Gastroesophageal sphincter (tissue), 4 donors: ENCODE measurements around the gene TOR1B.

DNA sequence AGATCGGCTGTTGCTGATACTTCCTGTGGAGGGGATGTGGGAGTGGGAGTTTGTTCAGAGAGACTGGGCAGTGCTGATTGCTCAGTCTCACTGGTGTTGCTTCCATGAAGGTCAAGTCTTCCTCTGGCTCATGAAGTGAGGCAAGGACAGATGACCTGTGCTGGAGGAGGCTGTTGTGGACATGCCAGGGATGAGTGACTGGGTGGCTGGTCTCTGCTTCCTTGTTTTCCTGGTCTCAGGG, 1.4 kb downstream of the LRRC8A start:
- PRO-cap, result no peak
- RAMPAGE, long total RNA, 4 experiments, result no peak in any of the 4 experiments

DNA sequence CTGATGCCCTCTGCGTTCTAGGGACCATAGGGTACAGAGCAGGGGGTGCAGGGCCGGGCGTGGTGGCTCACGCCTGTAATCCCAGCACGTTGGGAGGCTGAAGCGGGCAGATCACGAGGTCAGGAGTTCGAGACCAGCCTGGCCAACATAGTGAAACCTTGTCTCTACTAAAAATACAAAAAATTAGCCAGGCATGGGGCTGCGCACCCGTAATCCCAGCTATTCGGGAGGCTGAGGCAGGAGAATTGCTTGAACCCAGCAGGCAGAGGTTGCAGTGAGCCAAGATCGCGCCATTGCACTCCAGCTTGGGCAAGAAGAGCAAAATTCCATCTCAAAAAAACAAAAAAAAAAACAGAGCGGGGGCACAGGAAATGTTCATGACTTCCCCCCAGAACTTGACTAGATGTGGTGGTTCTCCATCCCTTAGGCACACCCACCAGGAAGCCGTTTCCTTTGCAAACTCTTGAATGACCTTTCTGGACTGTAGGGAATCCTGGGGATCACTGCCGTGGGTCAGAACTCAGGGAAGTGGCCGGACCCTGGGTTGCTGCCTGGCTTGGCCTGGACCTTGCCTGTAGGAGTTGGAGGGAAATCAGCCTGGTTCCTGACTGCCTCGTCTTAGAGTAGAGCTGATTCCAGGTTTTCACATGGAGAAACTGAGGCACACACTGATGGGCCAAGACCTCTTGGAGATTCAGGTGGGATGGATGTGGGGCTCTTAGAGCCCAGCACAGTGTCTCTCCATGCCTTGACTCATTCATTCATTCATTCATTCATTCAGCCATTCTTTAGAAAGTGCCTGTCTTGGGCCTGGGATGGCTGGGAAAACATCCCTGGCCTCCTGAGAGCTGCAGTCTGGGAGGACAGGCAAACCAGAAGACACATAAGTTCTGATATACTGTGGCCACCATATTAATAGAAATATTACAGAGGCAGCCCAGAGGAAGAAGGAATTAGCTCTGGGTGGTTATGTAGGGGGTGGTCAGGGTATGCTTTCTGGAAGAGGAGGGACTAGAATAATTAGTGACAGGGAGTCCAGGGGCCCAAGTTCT, 2.0 kb downstream of the LRRC8A start:
- PRO-cap, result unidirectional peak, plus-strand start at position 343 of the sequence
- RAMPAGE, long total RNA, 4 experiments, result no peak in any of the 4 experiments

DNA sequence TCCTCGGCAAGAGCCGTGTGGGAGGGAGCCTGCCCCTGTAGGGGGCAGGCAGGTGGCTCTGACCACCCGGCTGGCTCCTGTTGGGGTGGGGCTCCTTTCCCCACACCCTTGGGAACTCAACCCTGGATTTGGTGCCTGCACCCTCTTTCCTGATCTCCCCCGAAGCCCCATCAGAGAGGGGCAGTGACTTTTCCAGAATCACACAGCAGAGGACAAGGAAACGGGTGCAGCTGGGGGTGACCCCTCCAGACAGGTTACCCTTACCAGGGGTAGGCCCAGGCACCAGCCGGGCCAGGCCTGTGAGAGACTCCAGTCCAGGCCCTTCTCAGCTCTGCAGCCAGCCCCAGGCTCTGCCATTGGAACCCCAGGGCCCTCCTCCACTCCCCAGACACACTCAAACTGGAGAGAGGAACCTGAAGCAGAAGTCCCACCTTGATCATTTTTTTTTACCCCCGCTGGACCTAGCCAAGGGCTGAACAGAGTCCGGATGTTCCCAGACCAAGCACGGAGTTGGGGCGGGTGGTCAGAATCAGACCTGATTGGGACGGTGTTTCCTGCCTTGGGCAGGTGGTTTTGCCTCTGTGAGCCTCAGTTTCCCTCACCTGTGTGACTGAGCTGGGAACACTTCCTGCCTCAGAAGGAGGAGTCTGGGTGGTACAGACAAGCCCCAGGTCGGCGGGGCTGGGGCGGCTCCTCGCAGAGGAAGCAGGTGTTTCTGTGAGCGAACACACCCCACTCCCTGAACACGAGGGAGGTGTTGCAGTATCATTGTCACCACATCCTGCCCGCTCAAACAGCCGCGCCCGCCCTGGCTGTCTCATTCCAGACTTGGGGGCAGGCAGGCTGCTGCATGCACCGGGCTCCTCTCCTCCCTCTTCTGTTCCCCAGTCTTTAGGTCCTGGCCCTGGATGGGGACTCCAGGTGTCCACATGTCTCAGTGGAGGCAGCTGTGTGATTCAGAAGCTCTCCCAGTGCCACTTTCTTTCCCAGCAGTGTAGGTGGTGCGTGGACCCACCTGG, 18.7 kb upstream of the PHYHD1 start:
- PRO-cap, result unidirectional peak, plus-strand start at position 820 of the sequence
- RAMPAGE, long total RNA, 4 experiments, result no peak in any of the 4 experiments

GRCh38 chr9:128910626-128910988, 10.2 kb upstream of the PHYHD1 start:
- PRO-cap, result no peak
- RAMPAGE, long total RNA, 4 experiments, result no peak in any of the 4 experiments

DNA sequence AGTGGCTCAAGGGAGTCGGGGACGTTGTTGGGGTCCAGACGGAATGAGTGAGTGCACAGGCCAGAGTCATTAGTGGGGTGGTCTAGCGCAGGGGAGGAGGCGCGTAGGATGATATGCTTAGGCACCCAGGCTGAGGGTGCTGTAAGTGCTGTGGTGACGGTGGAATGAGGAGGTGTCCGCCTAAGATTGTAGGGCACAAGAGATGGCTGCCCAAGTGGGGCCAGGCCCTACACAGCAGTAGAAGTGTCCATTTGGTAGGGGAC, 704 bp downstream of the MIGA2 start:
- PRO-cap, result no peak
- RAMPAGE, long total RNA, 4 experiments, result no peak in any of the 4 experiments

DNA sequence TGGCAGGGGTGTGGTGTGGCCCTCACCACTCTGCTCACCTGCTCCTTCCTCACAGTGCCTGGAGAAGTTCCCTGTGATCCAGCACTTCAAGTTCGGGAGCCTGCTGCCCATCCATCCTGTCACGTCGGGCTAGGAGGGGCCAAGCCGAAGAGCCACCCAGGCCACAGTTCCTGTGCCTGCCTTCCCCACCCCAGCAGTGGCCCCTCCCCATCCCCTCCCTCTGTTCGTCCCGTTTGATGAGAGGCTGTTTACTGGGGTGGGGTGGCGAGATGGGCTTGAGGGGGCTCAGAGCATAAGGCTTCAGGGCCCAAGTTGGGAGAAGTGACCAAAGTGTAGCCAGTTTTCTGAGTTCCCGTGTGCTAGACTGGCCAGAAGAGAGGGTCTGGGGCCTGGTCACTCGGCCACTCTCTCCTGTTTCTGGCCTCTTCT, 30.7 kb downstream of the IER5L start:
- PRO-cap, result no peak
- RAMPAGE, long total RNA, 4 experiments, result no peak in any of the 4 experiments

- PRO-cap, result no peak
- RAMPAGE, long total RNA, 4 experiments, result no peak in any of the 4 experiments
These were observed 30.3 kb upstream of the IER5L start for GRCh38 chr9:129208150-129208996.

- PRO-cap, result no peak
- RAMPAGE, long total RNA, 4 experiments, result no peak in any of the 4 experiments
These were observed 47.8 kb upstream of the IER5L start for GRCh38 chr9:129225859-129226250.

- PRO-cap, result no peak
- RAMPAGE, long total RNA, 4 experiments, result no peak in any of the 4 experiments
These were observed 49.7 kb upstream of the IER5L start for GRCh38 chr9:129227798-129228209.

- PRO-cap, result bidirectional peak, plus-strand start at chr9:129321016, minus-strand start at chr9:129320899
- RAMPAGE, long total RNA, 4 experiments, result no peak in any of the 4 experiments
These were observed 142.5 kb upstream of the IER5L start for GRCh38 chr9:129320441-129321128.

DNA sequence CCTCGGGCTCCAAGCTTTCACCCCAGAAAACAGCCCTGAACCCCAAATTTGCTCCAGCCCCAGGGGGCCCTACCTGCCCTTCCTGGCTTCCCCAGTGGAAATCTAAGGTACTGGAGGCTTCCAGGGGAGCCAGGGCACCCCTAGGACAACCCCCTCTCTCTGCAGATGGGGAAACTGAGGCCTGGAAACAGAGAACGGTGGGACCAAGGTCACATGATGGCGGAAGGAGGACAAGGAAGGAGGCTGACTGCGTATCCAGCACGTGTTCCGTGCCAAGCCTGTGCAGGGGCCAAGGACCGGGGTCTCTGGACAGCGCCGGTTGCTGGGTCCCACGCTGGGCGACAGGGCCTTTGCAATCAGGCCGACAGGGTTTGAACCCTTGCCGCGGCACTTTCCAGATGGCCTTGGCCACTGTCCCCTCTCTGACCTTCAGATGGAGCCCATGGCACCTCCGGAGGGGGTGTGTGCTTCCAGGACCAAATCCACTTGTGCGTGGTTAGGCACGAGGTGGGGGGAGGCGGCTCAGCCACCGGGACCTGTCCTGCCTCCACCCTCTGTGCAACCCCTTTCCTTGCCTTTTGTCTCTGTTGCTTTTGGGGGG, 183.1 kb downstream of the C9orf50 start:
- PRO-cap, result no peak
- RAMPAGE, long total RNA, 4 experiments, result no peak in any of the 4 experiments

- PRO-cap, result no peak
- RAMPAGE, long total RNA, 4 experiments, result no peak in any of the 4 experiments
These were observed 169.4 kb downstream of the C9orf50 start for GRCh38 chr9:129451057-129452254.

DNA sequence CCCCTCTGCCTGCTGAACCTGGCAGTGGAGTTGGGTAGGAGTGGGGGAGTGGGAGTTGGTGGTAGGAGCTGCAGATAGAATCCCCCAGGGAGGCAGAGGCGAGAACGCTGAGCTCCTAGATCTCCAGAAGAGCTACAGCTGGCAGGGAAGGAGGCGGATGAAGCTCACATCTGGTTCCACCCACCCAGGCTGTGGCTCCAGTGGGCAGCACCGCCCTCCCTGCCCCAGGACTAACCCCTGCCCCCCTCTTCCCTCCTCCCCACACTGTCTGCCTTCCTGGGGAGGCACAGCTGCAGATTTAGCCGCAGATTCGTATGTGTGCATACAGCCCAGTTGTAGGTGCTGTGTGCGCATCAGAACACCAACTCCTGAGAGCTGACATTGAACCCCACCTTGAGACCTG, 34.2 kb downstream of the C9orf50 start:
- PRO-cap, result no peak
- RAMPAGE, long total RNA, 4 experiments, result no peak in any of the 4 experiments

DNA sequence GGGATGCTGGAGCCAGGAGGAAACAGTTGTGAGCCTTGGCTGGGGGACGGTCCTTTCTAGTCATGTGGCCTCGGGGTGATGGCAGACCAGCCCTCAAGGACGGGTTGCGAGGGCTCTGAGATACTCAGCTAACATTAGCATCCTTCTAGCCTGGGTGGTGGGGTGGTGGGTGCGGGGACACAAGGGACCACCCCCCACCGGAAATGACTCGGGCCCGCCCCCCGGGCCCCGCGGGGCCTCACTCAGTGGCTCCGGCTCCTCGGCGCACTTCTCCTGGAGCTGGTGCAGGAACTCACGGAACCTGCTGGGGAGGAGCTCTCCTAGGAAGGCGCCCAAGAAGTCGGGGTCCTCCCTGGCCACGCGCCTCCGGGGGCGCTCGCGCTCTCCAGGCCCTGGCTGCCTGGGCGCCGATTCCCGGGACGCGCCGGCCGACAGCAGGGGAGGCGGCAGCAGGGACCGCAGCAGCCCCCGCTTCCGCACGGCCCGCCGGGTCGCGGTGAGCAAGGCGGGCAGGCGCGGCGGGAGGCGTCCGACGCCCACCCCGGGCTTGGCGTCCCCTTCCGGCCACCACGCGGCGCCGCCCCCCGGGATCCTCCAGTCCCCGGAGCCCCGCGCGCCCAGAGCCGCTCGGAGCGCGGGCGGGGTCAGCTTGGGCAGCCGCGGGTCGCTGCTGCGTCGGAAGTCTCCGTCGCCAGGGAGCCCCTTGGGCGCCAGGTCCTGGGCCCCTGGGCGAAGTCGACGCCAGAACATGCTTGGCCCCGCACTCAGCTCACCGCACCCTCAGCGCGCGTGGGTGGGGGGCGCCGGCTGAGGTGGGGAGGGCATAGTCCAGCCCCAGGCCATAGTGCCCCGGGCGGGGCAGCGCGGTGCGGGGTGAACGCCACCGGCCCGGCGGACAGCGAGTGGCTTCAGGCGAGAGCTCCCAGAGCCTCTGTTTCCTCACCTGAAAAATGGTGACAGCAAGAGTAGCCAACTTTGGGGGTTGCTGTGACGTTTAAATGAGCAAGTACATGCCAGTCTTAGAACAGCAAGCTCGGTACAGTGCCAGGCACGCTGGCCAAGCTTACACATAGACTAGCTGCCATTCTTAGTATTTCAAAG, 726 bp downstream of the C9orf50 start:
- PRO-cap, result unidirectional peak, plus-strand start at position 410 of the sequence; bidirectional peak, plus-strand start at position 620 of the sequence, minus-strand start at position 492 of the sequence
- RAMPAGE, long total RNA, 4 experiments, result no peak in any of the 4 experiments

GRCh38 chr9:129665930-129666526, 581 bp downstream of the PRRX2 start:
- PRO-cap, result no peak
- RAMPAGE, long total RNA, 4 experiments, result start-site peak on the plus strand in 1 of 4 experiments, at chr9:129666079-129666110 at its widest, 20 reads per replicate

GRCh38 chr9:129802661-129803934, at the start of gene TOR1B:
TSS of gene TOR1B (plus strand) at chr9:129803184.
- PRO-cap, result bidirectional peak, plus-strand start at chr9:129803184, minus-strand start at chr9:129803055; unidirectional peak, minus-strand start at chr9:129803732
- RAMPAGE, long total RNA, 4 experiments, result start-site peak on the plus strand in 2 of 4 experiments, at chr9:129803157-129803187 at its widest, 35 to 73 reads per replicate

DNA sequence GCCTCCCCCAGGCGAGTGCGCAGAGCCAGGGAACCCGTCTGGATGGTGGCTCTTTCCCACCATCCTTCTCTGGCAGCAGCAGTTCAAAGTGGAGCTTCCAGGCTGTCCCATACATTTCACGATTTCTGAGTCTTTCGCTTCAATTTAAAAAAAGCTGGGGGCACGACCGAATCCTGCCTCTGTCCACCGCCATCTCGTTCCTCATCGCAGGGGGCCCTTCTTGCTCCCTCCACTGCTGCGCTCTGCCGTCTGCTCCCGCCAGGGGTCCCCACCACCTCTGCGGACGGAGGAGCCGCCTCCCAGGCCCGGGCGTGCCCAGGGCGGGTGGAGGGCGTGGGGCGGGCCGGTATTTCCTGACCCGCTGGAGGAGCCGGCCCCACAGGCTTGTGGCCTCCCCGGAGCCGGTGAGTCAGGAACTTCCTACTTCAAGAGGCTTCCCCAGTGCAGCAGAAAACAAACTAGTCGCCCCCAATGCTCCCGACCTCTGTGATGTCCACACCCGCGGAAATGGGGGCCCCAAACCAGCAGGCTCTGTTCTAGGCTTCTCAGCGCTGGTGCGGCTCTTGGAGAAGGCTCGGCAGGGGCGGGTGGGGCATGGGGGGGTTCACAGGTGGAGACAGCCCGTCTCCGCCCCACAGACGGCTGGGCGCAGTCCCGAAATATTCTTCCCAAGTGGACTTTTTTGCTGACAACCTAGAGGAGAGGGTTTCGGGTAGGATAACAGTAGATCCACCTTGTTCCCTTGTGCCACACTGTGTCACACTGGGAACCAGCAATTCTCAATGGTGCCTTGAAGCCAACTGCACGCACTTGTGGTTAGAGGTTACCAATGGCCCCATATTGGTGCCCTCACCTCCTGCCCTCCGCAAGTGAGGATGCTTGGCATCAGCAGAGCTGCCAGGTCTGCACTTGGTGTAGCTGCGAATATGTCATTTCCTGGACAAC, 50.6 kb downstream of the USP20 start:
- PRO-cap, result bidirectional peak, plus-strand start at position 379 of the sequence, minus-strand start at position 244 of the sequence
- RAMPAGE, long total RNA, 4 experiments, result no peak in any of the 4 experiments

DNA sequence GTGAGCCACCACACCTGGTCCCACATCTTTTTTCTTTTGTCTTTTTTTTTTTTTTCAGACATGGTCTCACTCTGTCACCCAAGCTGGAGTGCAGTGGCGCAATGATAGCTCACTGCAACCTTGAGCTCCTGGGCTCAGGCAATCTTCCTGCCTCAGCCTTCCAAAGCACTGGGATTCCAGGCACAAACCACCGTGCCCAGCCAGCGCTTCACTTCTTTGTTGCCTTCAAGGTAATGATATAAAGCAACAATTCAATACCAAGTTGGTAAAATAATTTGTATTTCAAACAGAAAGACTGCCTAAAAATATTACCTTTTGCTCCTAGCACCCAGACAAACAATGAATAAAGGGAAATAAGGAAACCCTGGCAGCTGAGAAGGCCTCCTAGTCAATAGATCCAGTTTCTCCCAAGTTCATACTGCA, 78.9 kb downstream of the USP20 start:
- PRO-cap, result no peak
- RAMPAGE, long total RNA, 4 experiments, result no peak in any of the 4 experiments

DNA sequence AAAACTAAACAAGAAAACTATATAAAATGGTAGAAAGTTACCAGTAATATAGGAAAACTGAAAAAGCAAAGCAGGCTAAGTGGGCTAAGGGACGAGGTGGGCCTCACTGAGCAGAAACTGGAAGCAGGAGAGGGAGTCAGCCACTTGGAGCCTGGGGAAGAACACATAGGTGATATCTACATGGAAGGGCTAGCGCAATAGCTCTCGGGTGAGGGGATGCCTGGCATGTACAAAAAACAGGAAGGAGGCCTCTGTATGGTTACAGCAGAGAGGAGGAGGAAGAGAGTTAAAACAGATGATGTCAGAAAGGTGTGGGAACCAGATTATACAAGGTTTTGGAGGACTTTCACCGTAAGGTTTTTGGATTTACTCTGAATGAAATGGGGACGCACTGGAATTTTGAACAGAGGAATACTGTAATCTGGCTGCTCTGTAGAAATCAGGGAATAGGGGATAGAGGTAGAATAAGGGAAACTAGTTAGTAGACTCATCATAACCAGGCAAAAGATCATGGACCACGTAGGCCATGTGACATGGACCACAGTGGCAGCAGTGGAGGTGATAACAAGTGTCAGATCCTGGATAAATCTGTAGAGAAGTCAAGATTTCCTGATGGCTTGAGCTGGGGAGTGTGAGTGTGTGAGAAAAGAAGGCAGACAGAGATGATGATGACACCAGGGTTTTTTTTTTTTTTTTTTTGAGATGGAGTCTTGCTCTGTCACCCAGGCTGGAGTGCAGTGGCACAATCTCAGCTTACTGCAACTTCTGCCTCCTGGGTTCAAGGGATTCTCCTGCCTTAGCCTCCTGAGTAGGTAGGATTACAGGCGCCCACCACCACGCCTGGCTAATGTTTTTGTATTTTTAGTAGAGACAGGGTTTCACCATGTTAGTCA, 52.5 kb downstream of the FNBP1 start:
- PRO-cap, result no peak
- RAMPAGE, long total RNA, 4 experiments, result no peak in any of the 4 experiments

DNA sequence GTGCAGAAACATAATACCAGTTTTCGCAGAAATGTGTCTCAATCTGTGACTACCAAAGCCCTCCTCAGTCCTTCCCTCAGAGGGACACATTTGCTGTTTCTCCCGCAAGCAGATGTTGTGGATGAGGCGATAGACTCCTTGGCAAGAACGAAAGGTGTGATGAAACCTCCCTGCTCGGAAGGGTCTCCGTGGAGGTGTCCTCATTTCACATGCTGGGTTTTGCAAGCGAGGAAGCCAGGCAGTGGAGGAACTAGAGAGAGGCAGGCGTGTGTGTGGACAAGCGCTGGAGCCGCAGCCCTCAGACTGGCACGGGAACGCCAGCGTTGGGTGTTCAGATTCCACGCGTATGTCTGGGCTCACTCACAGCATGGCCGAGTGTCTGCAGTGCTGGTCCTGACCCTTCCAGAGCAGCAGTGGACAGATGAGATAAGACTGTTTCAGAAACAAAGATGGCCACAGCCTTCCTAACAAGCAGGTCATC, 35.2 kb upstream of the NCS1 start:
- PRO-cap, result no peak
- RAMPAGE, long total RNA, 4 experiments, result no peak in any of the 4 experiments